Glomerular endothelial cell (primary cell): ENCODE results near the gene TMEM241.

DNA sequence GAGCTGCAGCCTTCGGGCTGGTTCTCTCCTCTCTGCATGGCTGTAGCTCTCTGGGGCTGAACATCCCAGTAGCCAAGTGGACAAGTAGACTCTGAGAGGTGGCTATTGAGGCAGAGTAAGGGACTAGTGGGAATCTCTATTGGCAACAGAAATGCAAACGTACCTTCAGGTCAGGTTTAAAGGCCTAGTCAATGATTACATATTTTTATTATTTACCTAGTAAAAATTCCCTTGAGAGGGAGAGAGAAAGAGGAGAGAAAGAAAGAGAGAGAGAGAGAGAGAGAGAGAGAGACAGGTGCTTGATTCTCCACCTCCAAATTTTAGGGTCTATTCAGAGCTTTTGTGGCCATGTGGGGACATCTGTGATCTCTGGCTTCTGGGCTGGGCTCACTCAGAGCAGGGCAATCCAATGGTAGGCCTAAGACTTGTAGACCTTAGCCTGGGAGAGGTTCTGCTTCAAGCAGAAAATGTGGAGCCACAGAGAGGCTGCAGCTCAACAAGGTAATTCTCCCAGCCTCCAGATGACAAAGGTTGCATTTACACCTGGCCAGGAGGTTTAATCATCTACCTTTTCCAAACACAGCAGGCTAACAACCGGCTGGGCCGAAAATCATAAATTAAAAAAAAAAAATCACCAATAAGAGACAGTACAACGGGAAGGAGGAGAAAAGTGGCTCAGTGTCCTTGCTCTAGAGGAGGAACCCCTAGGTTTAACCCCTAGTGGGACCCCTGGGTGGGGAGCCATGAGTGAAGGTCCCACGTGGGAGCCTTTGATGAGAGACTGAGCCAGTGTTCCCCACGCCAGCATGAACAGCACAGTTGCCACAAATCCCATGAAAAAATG is 124.2 kb upstream of the GATA6 start:
- RAMPAGE, long total RNA: no peak

DNA sequence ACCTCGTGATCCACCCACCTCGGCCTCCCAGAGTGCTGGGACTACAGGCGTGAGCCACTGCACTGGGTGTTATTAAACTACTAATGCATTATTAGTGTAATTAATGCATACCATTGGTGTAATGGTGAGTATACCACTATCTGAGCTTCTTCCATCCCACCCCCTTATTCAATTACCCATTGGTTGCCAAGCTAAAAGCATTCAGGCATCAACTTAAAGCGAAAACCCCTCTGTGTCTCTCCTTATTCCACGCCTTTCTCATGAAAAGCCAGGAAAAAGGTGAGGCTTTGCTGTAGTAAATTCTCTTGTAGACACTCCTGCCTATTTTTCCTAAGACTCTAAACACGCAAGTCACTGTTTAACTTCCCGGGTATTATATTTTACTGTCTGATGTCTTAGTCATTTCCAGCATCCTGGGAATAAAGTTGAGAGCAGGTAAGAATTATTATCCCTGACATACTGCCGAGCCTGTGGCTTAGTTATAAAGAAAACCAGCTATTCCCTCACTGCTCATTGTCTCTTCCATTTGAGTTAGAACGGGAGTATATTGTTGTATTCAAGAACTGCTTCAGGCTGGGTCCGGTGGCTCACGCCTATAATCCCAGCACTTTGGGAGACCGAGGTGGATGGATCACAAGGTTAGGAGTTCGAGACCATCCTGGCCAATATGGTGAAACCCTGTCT is 112.5 kb upstream of the GATA6 start:
- RAMPAGE, long total RNA: no peak

GRCh38 chr18:22173177-22173786 is 3.9 kb downstream of the GATA6 start:
- RAMPAGE, long total RNA: no peak

- RAMPAGE, long total RNA: no peak
These were observed 24.7 kb downstream of the GATA6 start for GRCh38 chr18:22193899-22194691.

GRCh38 chr18:22268447-22268914 is 99.1 kb downstream of the GATA6 start:
- RAMPAGE, long total RNA: no peak

GRCh38 chr18:22276307-22276873 is 107.0 kb downstream of the GATA6 start:
- RAMPAGE, long total RNA: no peak

GRCh38 chr18:22322010-22322576 is 95.6 kb downstream of the CTAGE1 start:
- RAMPAGE, long total RNA: no peak

DNA sequence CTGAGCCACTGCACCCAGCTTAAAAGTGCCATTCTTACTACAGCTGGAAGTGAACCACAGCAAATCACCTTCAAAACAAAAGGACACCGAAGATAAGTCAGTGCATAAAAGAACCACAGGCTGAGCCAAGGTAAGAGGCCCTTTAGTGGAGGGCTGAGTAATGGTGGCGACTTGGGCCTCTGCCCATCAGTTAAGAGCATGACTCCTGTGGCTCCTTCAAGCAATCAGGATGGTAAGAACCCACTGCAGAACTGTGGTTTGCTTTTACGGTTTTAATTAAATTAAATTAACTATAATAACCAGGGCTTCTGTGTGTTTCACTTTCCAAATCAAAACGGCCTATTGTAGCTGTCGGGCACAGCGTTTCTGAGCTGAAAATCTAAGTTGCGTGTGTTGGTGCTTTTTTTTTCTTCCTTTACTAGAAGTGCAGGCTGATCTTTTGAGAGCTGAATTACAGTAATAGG is 75.0 kb downstream of the CTAGE1 start:
- RAMPAGE, long total RNA: no peak

- RAMPAGE, long total RNA: no peak
These were observed 53.0 kb upstream of the CTAGE1 start for GRCh38 chr18:22470483-22471407.

DNA sequence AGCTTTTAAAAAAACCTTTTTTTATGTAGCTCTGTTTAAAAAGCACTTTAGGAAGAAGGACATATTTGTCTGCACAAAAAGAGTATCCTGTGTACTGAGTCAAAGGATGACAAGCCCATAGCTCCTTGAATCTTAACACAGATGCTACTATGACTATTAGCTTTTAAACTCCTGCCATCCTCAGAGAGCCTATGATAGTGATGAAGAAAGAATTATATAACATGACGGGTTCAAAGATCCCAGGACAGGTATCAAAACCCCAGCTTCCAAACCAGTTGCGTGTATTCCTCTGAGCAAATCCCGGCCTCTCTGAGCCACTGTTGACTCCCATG is 74.4 kb upstream of the CTAGE1 start:
- RAMPAGE, long total RNA: no peak

- RAMPAGE, long total RNA: no peak
These were observed 86.0 kb upstream of the CTAGE1 start for GRCh38 chr18:22503677-22504247.

DNA sequence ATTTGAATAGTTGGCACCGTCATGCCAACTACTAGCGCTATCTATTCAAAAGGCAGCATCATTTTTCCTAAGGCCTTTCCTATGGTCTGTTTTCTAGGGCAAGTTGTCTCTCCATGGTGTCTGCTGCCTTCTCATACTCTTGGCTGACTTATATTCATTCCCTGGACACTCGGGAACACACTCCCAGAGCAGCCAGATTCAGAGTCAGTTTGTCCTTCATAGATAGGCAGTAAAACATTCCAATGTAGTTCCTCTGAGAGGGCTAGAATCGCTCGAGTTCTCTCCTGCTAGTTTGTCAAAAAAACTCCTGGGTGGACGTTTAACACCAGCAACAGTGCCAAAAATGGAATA is 129.2 kb upstream of the CTAGE1 start:
- RAMPAGE, long total RNA: no peak

DNA sequence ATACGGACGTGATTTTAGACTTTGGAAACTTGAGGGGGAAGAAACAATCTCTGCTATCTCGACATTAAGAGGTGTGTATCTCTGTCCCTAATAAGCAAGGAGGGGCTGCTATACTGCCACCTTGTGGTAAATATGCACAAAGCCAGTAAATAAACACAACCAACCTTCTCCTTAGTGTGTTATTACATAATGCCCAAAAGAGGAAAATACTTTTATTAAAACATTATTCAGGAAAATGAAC is 228.8 kb upstream of the RBBP8 start:
- RAMPAGE, long total RNA: no peak

- RAMPAGE, long total RNA: no peak
These were observed 29.4 kb upstream of the CABLES1 start for GRCh38 chr18:23105769-23106308.

DNA sequence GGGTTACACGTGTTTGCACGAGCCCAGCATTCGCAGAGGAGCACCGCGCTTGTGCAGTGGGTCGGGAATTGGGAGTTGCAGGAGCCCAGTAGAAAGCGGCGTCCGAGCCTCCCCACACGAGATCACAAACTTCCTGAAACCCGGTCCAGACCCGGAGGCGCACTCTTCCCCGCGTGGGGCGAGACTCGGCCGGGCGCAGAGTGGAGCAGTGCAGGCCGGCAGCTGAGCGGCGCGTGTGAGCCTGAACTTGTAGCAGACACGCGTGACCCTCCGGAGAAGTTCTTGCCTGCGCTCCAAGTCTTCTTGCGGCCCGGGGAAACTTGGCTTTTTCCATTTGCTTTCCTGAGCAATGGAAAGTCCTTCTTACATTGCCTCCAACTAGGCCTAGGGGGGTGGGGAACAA is 1.5 kb downstream of the CABLES1 start:
- RAMPAGE, long total RNA: no peak

DNA sequence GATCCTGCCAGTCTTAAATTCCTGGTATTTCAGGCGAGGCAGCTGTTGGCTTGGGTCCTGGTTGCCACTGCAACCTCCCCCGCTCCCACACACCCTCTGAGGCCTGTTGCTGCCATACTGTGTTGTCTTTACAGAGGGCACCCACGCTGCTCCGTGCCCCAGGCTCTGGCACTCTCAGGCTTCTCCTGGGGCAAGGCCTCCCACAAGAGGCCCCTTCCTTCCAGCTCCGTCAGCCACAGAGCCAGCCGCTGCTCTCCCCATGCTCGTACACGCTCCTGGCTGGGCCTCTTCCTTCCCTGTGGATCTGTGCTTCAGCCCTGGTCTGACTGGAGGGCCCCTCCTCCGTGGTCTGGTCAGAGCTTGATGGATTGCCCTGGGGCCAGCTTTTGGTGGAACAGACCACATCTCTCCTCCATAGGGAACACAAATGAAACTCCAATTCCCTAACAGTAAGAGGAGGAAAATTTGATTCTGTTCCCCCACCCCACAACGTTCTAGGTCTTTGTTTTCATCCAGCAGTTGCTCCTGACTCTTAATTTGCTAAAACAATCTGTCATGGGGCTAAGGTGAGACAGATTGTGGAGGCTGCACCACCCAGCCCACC is 8.7 kb downstream of the CABLES1 start:
- RAMPAGE, long total RNA: no peak

DNA sequence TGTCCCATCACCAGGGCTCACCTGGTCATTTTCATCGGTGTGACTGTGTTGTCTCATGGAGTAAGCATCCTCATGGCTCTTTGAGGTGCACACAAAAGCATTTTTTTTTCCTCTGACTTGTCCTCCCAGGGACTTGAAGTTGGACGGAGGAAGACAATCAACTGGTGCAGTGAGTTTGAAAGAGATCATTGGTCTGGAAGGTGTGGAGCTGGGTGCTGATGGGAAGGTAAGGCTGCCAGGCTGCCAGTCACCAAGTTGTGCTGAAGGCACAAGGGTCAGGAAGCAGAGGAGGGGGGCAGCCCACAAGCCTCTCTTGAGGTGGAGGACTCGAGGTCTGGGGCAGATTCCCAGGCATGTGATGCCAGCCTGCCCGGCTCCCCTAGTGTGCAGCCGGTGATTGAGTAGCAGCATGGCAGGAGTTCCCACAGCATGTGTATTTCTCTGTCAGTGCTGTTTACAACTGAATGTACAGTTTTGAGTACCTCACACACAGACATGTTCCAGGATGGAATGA is 99.3 kb downstream of the CABLES1 start:
- RAMPAGE, long total RNA: no peak

GRCh38 chr18:23437208-23438205 is at the start of gene TMEM241:
Gene TMEM241 (minus strand): TSS chr18:23437961.
- RAMPAGE, long total RNA: no peak

GRCh38 chr18:23518719-23519445 is 15.6 kb downstream of the RMC1 start:
- RAMPAGE, long total RNA: no peak

DNA sequence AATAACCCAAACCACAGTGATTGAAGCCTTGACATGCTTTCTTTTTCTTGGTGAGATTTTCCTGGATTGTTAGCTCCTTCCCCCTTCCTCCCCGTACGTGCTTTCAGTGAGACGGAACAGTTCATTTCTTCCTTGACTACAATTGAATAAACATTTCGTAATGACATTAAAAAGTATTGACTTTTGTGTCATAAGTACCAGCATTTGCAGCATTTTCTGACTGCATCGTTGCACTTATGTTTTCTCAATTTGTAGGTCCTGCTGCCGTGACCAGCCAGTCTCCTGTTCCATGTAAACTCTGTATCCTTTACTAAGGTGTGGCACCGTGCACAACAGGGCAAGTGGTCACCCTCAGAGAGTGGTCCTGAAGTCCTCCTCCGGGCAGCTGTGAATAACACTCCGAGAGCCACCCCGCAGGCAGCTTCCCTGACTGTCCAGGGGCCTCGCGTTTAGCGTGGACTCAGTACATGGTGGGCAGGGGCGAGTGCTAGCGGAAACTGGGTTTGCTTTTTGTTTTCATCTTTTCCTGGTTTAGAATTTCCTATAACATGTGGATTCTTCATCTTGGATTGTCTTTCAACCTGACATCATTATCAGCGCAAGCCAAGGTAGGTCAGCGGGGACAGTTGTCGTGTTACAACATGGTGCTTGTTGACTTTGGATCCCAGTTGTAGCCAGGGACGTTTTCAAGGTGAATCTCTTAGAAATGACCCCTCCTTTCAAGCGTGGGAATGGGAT is 20.7 kb downstream of the RMC1 start:
- RAMPAGE, long total RNA: no peak